ENCODE measurements around the gene GLCE.

- PRO-cap, 2 experiments, result peak in 2 of 2 experiments; most common plus-strand start chr15:68275491 (in 2); most common minus-strand start chr15:68275186 (in 1)
Observed at GRCh38 chr15:68275029-68275875, 2.3 kb upstream of the FEM1B start.

GRCh38 chr15:68293651-68294743 is 16.5 kb downstream of the FEM1B start:
- PRO-cap, 2 experiments, result no peak in any of the 2 experiments

GRCh38 chr15:68306377-68306956 is 28.9 kb downstream of the FEM1B start:
- PRO-cap, 2 experiments, result no peak in any of the 2 experiments

GRCh38 chr15:68365033-68365774 is 66.8 kb downstream of the ITGA11 start:
- PRO-cap, 2 experiments, result no peak in any of the 2 experiments

- PRO-cap, 2 experiments, result no peak in any of the 2 experiments
Observed at GRCh38 chr15:68375023-68375801, 56.8 kb downstream of the ITGA11 start.

DNA sequence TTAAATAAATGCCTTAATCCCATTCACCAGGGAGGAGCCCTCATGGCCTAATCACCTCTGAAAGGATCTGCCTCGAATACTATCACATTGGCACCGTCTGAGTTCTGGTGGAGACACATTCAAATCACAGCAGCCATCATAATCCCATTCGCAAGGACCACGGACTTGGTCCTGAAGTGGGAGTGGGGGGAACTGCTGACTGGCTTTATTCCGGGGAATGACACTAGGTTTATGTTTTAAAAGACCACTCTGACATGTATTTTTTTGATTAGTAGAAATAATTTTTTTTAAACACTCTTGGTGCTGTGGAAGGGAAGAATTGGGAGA is 23.2 kb downstream of the CORO2B start:
- PRO-cap, 2 experiments, result no peak in any of the 2 experiments

DNA sequence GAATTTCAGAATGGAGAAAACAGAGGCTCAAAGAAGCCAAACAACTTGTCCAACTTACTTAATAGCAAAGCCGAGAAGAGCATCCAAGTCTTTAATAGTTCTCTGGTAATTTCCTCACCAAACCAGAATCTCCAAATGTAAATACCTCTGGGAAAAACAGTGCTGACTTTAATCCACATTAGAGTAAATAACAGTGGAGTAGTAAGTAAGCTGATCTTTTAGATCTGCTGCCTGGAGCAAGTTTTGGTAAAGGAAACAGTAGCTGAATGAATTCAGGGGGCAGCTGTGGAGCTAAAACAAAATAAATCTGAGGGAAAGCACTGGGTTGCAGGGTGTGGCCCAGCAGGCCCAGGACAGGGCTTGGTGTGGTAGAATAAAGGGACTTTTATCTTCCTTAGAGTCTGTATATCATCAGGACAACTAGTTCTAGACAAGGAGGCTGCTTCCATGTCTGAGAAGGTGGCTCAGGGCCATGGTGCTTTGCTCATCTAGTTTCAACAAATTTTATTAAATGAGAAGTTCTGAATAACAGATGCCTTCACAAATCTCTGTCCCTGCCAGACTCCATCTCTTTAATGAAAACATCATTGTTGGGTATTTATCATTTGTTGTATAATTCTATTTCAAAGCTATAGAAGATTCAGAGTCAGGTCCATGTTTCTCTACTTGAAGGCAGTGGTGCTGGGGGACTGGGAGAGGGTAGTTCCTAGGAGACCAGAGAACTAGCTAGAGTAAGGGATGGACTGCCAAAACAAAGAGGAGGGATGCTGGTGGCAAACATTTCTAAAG is 7.6 kb downstream of the ANP32A start:
- PRO-cap, 2 experiments, result no peak in any of the 2 experiments

DNA sequence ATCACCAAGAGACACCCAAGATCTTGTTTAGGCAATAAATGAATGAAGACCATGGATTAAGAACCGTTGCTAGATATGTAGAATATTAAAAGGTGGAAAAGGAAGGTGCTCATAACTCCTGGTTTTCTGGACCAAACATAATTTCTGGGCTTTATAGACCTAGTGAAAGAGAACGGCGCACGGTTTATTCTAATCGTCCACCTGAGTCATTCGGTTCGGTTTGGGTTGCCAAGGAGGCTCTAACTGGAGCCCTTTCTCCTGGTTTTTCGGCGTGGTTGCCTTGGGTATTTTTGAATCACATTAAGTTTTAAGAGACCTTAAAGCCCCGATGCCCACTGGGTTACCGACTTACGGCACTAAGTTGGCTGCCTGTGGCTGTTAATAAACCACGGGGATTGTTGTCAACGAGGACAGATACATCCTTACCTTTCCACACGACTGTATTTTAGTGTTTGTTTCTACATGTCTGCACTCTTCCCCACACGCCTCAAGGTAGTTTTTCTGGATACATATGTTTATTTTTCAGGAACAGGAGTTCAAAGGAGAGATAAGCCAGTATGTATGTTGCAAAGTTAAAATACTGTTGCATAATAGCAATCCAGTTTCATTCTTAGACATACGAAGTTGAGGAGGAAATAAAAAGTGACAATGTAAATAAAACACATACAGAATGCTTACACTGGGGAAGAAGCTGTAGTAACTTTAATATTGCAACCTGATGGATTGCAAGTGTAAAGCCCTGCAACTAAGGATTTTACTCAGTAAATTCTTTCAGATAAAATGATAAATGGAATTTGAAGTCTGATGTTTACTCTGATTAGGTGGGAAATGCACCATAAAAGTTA is 1.2 kb upstream of the ANP32A start:
- PRO-cap, 2 experiments, result peak in 2 of 2 experiments; most common minus-strand start position 489 of the sequence (in 1)

DNA sequence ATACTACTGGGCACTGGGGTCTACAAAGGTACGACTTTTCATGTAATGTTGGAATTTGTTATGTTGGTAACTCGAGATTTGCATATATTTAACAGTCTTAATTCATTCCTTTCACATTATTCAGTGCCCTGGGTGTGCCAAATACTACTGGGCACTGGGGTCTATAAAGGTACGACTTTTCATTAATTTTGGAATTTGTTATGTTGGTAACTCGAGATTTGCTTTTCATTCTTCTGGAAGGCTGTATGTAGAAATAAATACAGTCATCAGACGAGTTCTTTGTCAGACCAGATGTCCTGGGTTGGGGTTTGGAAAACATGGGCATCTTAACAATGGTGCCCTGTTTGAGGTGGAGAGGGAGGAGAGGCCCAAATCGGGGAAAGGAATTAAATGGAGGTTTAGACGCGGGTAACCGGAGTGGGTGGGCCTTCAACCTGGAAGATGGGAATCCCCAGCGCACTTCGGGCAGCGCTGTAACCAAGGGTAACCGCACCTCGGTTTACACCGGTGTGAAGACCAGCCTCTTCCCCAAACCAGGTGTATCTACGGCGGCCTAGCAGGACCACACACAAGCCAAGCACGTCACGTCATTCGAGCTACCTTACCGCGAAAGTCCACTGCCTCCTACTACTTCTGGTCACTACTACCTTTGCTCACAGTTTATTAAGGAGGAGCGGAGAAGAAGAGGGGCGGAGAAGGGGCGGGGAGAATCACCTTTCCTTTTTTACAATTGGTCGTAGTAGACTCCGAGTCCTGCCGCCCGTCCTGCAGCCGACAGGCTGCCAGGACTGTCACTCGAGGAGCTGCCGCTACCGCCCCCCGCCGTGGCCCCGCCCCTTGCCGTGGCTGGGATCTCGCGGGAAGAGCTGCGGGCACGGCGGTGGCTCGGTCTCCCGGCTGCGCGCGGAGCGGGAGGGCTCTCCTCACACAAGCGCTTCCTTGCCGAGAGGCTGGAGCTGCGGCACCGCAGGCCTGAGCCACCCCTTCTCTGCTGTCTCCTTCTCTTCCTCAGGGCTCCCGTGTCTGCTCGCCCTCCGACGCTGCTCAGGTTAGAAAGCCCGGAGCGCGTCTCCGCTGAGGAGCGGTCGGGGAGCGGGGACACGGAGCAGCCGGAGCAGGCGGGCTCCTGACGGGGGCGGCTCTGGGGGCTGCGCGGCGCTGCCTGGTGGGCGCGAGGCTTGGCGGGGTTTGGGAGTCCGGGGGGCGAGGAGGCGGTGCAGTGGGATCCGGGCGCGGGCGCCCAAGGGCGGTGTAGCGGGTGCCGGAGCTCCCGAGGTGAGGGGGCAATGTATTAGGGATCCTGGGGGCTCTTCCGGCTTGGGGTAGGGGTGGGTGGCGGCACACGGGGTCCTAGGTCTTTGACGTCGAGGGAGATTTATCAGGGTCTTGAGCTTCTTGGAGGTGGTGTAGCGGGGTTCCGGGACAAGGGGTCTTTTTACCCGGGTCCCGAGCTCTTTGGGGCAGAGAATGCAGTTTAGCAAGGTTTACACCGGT is at the start of gene GLCE:
Gene GLCE (plus strand): TSS at position 926 of the 1,494 bp plus-strand sequence.
- PRO-cap, 2 experiments, result peak in 2 of 2 experiments; most common plus-strand start position 840 of the sequence (in 2); most common minus-strand start position 635 of the sequence (in 1)

DNA sequence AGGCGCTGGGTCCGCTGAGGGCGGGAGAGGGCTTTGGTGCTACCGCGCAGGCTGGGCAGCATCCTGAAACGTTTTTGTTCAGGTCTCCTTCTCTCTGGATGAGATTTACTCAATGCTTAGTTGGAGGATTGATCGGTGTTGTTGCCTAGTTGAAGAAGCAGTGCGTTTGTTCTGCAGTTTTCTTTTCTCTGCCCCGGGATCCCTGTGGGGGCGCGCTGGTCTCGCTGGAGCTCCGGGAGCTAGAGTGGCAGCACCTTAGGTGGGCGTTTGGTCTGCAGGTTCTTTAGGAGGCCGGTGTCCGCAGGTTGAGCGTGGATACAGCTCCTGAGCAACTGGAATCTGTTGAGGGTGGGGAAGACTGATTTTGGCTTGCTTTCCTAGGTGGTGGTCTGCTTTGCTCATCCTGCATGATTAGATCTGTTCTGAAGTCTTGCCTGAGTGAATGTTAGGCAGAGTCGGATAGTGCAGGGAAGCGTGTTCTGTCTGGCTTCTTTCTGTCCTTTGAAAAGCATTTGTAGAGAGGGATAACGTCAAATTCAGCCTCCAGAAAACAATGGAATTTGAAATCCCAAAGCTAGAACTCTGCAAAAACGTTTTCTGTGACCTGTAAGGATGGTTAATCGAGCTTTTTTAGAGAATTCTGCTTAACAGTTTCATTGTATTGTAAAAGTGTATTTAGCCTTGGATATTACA is 1.3 kb downstream of the GLCE start:
- PRO-cap, 2 experiments, result peak in 2 of 2 experiments; most common plus-strand start position 452 of the sequence (in 2); most common minus-strand start position 424 of the sequence (in 1)

- PRO-cap, 2 experiments, result no peak in any of the 2 experiments
Observed at GRCh38 chr15:69482689-69483188, 30.1 kb downstream of the RPLP1 start.

GRCh38 chr15:69591707-69592343 is 139.2 kb downstream of the RPLP1 start:
- PRO-cap, 2 experiments, result peak in 2 of 2 experiments; most common plus-strand start chr15:69592136 (in 2)

DNA sequence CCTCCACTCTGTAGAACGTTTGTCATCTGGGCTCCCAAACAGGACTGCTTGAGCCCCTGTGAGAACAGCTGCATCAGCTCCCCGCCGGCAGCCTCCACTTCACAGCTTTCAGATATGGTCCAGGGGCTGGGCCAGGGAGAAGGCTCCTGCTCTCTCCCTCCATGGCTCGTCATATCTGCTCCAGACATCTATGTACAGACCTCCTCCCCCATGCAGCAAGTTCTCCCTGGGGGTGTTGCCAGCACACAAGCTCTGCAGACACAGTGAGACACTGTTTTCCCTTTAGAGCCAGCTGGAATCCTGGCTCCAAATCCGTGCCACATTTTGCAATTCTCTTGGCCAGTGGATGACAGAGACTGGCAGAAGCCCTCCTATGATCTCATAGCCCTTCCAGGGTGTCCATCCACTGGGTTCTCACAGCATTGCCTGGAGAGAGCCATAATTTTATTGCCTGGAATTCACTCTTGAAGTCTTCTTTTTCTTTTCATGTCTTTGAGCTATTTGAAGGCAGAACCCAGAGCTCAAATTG is 203.9 kb downstream of the TLE3 start:
- PRO-cap, 2 experiments, result no peak in any of the 2 experiments

- PRO-cap, 2 experiments, result peak in 2 of 2 experiments; most common plus-strand start chr15:69997369 (in 2); most common minus-strand start chr15:69997216 (in 2)
Observed at GRCh38 chr15:69996919-69997700, 100.6 kb downstream of the TLE3 start.

GRCh38 chr15:70043988-70044373 is 53.7 kb downstream of the TLE3 start:
- PRO-cap, 2 experiments, result no peak in any of the 2 experiments

DNA sequence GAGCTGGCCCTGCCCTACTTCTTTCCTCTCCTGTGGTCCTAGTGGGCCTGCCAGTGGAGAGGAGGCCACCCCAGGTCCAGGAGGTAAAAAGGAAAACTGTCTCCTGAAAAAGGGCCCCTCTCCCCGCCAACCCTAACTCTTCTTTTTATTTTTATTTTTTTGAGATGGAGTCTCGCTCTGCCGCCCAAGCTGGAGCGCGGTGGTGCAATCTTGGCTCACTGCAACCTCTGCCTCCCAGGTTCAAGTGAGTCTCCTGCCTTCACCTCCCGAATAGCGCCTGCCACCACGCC is 41.2 kb downstream of the TLE3 start:
- PRO-cap, 2 experiments, result no peak in any of the 2 experiments

DNA sequence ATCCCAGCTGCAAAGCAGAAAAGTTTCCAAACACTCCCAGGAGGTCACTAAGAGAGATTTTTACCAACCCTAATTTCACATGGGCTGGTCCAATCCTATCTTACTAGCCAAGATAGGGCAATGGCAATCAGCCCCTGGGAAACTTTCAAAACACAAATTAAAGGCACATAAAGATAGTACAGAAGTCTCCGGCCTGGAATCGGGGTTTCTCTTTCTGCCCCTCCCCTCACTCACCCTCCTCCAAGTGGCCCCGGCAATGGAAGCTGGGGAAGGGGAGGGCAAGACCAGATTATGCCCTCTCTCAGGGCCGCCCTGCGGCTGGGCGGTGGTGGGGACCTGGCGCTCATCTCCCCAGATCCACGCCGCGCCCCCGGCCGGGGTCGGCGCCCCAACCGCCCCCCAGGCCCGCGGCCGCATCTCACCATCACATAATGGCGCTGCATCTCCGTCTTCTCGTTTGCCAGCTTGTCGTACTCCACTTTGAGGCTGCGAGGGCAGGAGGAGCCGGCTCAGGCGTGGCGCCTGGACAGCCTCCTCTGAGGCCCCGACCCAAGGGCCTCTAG is 2.5 kb downstream of the TLE3 start:
- PRO-cap, 2 experiments, result no peak in any of the 2 experiments

- PRO-cap, 2 experiments, result peak in 2 of 2 experiments; most common minus-strand start chr15:70133528 (in 2)
Observed at GRCh38 chr15:70133278-70133673, 35.6 kb upstream of the TLE3 start.

- PRO-cap, 2 experiments, result no peak in any of the 2 experiments
Observed at GRCh38 chr15:70148445-70149008, 50.8 kb upstream of the TLE3 start.

GRCh38 chr15:70165810-70166486 is 68.2 kb upstream of the TLE3 start:
- PRO-cap, 2 experiments, result no peak in any of the 2 experiments